Thoracic aorta (tissue), 1 donor: ENCODE measurements around a stretch of chr12.

- RAMPAGE, long total RNA, result no peak
These were observed 766 bp upstream of the DTX3 start for GRCh38 chr12:57603807-57604309.

GRCh38 chr12:57608775-57609568 lies 2.3 kb upstream of the ARHGEF25 start:
- RAMPAGE, long total RNA, result no peak

- RAMPAGE, long total RNA, result no peak
These were observed 5.6 kb downstream of the ARHGEF25 start for GRCh38 chr12:57616739-57617314.

DNA sequence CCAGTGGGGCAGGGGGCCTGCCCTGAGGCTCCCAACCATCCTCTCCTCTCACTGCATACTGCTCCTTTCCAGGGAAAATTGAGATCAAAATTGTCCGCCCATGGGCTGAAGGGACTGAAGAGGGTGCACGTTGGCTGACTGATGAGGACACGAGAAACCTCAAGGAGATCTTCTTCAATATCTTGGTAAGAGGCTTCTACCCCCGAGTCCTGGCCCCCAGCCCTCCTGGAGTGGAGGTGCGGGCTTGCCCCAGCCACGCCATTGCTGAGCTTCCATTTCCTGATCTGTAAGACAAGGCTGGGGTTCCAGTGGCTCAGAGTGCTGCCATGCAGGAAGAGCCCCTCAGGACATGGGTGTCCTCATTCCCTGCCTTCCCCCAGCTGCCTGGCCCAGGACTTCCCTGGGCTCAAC lies 18.2 kb downstream of the AGAP2 start:
- RAMPAGE, long total RNA, result no peak

DNA sequence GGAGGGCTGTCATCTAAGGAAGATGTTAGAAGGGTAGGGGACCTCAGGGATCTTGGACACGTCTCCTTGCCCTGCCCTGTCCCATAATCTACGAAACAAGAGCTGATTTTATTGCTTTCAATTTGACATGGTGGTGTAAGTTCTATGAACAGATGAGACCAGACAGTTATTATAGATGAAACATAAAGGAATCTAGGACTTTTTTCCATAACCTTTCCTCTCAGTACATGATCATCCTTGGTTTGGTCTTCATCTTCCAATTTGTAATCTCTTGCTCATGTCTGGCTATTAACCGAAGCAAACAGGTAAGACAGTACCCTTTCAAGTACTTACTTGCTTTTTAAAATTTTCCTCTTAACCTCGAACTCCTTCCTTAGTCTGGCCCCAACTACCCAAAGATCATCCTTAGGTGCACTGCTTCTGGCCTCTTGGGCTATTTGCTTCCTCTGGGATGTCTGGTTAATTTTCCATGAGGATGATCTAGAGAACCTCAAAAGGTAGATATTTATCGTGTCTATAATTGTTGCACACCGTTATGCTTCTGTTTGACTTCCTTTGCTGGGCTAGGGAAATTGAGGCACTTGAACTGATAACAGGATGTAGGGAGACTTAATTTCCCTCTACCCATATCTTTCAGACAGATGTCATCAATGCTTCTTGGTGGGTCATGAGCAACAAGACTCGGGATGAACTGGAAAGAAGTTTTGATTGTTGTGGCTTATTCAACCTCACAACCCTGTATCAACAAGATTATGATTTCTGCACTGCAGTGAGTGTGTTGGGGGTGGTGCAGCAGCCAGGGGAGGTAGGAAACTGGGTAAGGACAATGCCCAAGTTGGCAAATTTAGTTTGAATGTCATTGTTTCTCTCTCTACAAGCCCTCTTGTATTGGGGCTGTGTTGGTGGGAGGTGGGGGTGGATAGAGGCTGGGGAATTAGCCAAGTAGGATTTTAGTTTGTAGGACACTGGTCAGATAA lies 1.4 kb downstream of the TSPAN31 start:
- RAMPAGE, long total RNA, result no peak

GRCh38 chr12:57829152-57829772 lies 10.7 kb upstream of the AVIL start:
- RAMPAGE, long total RNA, result no peak

GRCh38 chr12:57864881-57865872 lies 18.6 kb upstream of the CTDSP2 start:
- RAMPAGE, long total RNA, result no peak

DNA sequence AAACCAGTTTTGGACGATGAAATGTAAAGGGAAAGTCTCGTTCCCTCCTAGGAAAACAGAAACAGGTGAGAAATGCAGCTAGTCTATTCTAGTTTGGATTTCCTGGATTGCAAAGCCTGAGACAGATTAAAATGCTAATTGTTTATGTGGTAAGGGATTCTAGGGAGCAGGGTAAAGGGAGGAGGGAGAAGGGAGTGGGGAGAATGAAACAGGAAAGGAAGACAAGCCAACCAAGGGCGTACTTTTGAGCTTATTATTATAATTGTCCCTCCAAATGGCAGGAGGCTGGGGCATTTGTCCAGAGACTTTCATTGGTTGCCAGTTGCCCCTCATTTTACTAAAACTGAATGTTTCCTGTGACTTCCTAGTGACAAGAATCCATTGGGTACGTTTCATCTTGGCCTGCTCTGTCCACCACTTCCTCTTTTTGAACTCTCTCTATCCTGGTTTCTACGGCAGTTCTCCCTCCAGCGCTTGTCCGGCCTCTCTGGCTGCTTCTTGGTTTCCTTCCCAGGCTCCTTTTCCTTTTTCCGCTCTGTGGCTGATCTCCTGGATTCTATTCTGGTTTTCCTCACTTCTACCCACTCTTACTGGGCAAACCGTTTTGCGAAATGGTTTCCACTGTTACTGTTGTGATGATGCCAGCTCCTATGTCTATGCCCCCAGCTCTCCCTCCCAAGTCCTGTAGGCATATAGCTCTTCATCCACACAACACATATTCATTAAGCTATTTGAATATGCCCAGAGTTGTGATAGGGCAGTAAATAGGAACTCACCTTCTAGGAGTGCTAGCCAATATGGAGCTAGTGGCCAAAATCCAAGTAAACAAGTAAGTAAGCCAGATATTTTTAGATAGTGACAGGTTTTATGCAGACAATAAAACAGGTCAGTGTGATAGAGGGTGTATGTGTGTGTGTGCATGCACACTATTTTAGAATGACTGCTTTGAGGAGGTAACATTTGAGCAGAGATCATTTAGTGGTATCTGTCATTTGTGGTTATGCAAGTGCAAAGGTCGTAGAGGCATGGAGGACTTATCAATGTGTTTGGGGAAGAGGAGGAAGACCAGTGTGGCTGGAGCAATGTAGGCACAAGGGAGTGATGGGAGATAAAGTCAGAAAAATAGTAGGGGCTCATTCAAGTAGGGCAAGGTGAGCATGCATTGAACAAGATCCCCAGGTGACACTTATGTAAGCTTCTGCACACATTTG lies 27.8 kb upstream of the CTDSP2 start:
- RAMPAGE, long total RNA, result no peak

GRCh38 chr12:57889369-57890164 lies 43.0 kb upstream of the CTDSP2 start:
- RAMPAGE, long total RNA, result no peak

DNA sequence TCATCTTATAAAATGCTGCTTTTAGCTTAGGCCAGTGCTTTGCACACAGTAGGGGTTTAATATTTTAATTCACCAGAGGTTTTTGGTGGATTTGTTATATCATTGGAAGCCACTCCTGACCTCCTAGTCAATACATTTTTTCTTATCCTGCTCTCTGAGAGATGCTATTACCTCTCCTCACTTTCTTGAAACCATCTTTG lies 323.4 kb downstream of the LRIG3 start:
- RAMPAGE, long total RNA, result no peak

GRCh38 chr12:58894057-58894366 lies 26.3 kb downstream of the LRIG3 start:
- RAMPAGE, long total RNA, result no peak

- RAMPAGE, long total RNA, result no peak
These were observed 267.5 kb upstream of the SLC16A7 start for GRCh38 chr12:59328277-59328836.

GRCh38 chr12:59736917-59737219 lies 141.0 kb downstream of the SLC16A7 start:
- RAMPAGE, long total RNA, result no peak

- RAMPAGE, long total RNA, result no peak
These were observed 658.8 kb downstream of the SLC16A7 start for GRCh38 chr12:60254674-60255076.

DNA sequence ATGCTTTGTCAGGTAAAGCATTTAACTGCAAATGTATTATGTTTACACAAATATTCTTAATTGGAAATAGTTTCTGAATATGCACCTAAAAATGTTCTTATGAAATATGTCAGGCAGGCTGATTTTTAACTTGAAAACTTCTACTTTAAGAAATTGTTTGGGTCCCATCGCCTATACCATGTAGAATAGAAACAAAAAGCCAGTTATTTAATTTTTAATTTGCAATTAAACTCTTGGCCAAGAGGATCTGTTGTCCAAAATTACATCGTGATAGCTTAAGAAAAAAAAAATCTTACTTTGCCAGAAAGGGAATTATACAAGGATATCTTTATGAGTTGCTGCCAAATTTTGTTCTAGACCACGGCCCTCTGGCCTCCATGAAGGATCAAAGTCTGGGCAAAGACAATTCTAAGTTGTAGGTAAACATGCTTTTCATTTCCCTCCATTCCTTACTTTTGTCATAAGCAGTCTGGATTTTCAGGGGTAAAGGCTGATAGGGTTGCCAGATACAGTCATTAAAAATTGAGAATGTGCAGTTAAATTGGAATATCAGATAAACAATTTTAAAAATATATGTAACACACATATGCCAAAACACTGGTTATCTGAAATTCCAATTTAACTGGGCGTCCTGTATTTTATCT lies 135.0 kb downstream of the MON2 start:
- RAMPAGE, long total RNA, result no peak

GRCh38 chr12:62606358-62607467 lies 140.1 kb downstream of the MON2 start:
- RAMPAGE, long total RNA, result no peak

GRCh38 chr12:62676525-62676976 lies 209.9 kb downstream of the MON2 start:
- RAMPAGE, long total RNA, result no peak

DNA sequence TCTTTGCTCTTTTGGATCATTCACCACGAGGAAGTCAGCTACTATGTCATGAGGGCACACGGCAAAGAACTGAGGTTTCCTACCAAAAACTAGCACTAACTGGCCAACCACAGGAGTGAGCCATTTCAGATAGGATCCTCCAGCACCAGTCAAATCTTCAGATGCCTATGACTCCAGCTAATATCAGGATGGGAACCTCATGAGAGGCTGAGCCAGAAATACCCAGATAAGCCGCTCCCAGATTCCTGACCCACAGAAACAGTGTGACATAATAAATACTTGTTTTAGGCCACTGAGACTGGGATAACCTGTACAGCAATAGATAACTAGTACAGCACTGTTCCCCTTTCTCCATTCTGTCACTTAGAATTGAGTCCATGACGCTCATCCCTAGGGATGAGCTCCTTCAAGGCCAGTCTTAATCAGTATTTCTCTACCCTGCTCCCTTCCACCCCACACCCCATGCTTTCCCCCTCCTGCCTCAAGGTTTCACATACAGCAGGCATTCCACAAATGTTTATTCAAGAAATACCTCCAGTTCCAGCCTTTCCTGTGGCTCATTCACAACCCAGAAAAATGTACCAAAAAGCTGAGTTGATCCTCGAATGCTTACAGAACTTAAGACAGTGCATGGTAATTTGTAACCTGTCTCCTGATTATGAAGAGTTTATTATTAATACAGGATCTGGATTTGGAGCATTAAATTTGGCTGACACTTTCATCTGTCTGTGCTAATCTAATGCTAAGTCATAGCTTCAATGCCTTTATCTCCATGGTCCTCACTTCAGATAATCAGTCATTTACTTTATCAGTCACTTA lies 68.3 kb downstream of the PPM1H start:
- RAMPAGE, long total RNA, result no peak

GRCh38 chr12:62933822-62934222 lies 1.1 kb downstream of the PPM1H start:
- RAMPAGE, long total RNA, result no peak

DNA sequence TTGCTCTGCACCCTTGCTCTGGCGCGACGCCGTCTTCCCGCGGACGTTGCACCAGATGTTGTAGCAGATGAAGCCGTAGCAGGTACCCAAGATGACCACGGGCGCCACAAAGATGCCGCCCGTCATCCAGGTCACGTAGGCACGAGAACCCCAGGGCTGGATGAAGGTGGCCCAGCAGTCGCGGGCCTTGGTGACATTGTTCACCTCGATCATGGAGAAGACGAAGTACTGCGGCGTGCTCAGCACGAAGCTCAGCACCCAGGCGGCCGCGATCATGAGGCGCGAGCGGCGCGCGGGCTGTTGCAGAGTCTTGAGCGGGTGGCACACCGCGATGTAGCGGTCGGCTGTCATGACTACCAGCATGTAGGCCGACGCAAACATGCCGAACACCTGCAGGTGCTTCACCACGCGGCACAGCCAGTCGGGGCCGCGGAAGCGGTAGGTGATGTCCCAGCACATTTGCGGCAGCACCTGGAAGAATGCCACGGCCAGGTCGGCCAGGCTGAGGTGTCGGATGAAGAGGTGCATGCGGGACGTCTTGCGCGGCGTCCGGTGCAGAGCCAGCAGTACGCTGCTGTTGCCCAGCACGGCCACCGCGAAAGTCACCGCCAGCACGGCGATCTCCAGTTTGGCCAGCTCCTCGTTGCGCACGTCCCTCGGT lies 817 bp downstream of the AVPR1A start:
- RAMPAGE, long total RNA, result no peak